ENCODE results near the genes ARL6IP6, GPD2 and ERMN.

DNA sequence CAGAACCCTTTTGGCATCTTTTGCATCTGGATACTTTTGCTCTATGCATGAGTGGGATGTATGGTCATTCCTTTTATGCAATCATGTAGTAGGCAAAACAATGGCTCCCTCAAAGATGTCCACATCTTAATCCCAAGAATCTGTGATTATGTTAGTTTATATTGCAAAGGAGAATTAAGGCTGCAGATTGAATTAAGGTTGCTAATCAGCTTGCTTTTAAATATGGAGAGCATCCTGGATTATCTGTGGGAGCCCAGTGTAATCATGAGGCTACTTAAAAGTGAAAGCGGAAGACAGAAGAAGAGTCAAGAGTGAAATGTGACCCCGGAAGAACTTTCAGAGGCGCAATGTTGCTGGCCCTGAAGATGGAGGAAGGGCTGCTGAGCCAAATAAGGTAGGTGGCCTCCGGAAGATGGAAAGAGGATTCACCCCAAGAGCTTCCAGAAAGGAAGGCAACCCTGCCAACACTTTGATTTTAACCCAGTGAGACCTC lies 1.4 kb downstream of the NMI start:
- PRO-cap = no peak
- RAMPAGE, long total RNA, 2 experiments = no peak in any of the 2 experiments

- PRO-cap = no peak
- RAMPAGE, long total RNA, 2 experiments = no peak in any of the 2 experiments
Measured at GRCh38 chr2:151619336-151619768, 114.9 kb downstream of the NEB start.

GRCh38 chr2:151827307-151827848 lies 843 bp downstream of the ARL5A start:
- PRO-cap = no peak
- RAMPAGE, long total RNA, 2 experiments = no peak in any of the 2 experiments

GRCh38 chr2:152335319-152335879 lies 425 bp downstream of the FMNL2 start:
- PRO-cap = unidirectional peak, plus-strand start at chr2:152335405; unidirectional peak, plus-strand start at chr2:152335474; unidirectional peak, plus-strand start at chr2:152335507; bidirectional peak, plus-strand start at chr2:152335540, minus-strand start at chr2:152335539; unidirectional peak, plus-strand start at chr2:152335540; unidirectional peak, plus-strand start at chr2:152335709
- RAMPAGE, long total RNA, 2 experiments = no peak in any of the 2 experiments

DNA sequence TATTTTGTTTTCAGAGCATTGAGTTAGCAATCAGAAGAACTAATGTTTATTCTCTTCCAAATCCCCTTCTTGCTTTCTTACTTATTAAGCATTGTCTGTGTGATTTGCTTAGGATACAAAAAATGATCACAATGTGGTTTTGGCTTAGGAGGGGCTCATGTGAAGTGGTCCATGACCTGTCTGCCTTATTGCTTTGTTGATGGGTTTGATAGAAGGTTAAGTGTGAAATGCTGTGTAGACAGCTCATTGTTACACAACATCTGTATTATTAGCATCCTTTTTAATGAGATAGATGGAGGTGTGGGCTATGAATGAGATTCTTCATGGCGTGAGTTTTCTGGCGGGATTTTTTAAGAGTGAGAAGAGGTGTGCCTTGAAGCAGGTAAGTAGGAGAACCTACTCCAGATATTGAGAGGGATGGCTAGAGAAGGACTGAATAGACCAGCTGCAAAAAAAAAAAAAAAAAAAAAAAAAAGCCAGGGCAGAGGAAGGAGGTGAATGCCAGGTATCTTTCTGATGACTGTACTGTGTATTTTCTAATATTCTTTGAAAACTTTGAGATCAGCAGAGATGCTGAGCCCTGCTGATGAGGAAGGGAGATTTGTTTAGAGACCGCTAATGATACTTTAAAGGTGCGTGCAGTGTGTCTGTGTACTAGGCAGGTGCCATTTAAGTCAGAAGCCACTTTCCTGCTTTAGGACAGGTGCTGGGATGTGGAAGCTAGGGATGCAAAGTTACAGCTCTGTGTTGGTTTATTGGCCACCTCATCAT lies 43.7 kb downstream of the FMNL2 start:
- PRO-cap = no peak
- RAMPAGE, long total RNA, 2 experiments = no peak in any of the 2 experiments

DNA sequence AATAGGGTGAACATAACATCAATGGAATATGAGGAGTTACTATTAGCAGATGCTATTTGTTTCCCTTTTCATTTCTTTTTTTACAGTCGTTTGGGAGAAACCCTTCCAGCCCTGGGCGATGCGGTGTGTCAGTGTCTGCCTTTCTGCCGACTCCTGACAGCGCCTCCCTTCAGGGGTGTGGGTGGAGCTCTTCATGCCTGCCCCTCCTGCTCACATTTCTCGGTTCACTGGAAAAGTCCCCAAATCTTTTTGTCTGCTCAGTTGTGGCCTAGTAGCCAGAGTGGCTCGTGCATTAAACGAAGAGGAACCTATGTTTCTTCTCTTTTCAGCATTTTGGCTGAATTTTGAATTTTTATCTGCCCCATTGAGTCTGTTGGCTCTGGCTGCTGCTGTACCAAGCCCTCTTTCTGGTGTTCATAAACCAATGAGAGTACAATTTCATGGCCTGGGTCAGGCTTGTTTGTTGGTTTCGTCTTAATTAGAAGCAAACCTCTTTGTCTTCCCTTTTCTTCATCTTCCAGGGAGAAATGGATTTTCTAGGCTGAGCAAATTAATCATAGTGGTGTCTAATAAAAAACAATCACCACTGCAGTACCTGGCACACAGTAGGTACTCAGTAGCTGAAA lies 72.4 kb downstream of the FMNL2 start:
- PRO-cap = unidirectional peak, minus-strand start at position 155 of the sequence
- RAMPAGE, long total RNA, 2 experiments = no peak in any of the 2 experiments

DNA sequence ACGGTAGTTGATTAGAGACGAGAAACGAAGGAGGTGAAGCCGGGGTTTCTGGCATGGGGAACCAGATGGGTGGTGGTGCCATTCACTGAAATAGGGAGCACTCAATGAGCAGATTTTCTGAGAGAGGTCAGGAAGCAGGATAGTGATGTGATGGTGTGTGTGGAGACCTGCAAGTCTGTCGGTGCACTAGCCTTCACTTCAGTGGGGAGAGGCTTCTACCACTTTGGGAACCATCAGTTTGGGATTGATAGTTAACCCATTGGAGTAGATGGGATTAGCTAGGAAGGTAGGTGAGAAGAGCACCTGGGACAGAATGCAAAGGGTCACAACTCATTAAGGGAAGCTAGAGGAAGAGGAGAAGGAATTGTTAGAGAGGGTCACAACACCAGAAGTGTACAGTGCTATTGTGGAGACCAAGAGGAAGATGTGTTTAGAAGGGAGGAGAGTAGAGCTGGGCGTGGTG lies 108.2 kb downstream of the FMNL2 start:
- PRO-cap = no peak
- RAMPAGE, long total RNA, 2 experiments = no peak in any of the 2 experiments

DNA sequence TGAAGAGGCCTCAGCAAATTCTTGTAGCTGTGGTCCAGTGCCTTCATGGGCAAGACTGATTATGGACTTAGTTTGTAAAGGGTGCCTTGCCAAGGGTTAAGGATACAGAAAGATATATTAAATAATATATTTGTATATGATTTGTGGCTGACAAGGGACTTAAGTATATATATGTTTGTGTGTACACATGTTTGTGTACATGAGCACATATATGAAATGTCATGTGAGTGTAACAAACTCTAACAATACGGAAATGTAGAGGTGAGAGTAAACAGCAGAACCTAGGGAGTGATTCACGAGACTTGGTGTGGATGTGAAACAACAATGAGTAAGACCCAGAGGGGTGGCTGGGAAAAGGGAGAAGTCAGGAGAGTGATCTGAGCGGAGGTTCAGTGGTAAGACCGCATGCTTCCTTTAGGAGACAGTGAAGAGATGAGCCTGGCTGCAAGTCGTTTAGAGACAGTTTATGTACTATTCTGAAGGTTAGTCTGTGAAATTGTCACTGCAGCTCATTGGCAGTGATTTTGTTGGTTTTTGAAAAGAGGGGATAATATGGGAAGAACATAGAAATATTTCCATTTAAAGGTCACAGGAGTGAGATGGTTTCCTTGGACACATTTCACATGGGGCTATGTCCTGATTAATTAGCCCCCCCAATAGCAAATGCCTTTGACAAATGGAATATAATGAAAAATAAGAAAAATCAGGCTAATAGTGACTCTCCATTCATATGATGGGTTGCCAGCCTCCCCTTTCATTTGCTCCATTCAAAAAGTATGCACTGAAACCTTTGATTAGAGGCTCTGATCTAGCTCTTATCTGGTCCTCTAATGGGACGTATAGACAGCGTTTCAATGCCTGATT lies 150.5 kb downstream of the PRPF40A start:
- PRO-cap = no peak
- RAMPAGE, long total RNA, 2 experiments = no peak in any of the 2 experiments

- PRO-cap = no peak
- RAMPAGE, long total RNA, 2 experiments = no peak in any of the 2 experiments
Measured at GRCh38 chr2:152575708-152576539, 141.3 kb downstream of the PRPF40A start.

DNA sequence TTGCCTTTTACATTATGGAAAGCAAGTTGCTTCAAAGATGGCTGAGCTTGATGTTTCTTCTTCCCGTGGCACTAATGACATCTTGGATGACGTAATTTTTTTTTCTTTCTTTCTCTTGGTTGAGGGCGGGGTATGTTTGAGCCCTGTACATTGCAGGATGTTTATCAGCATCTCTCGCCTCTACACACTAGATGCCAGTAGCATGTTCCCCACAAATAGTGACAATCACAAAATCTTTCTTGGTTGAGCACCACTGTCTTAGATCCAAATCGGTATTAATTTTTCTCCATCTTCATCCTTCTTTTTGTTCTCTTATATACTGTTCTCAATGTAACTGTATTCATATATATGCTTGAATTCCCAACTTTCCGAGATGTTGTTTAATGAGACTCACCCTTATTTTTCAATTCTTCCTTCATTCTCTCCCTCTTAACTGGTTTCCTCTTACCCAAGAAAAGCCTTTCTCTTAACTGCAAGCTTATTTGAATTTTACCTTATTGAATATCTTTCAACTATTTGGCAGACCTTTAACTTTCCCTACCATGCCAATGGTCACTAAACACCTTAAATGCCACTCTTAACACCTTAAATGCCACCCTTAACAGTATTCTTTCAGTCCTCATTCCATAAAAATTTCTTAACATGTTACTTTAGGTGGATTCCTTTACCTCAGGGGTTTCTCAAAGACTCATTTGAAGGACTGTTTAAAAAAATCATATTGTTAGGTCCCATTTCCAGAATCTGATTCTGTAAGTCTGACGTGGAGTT lies 51.1 kb downstream of the PRPF40A start:
- PRO-cap = no peak
- RAMPAGE, long total RNA, 2 experiments = no peak in any of the 2 experiments

GRCh38 chr2:152676034-152676857 lies 41.0 kb downstream of the PRPF40A start:
- PRO-cap = no peak
- RAMPAGE, long total RNA, 2 experiments = no peak in any of the 2 experiments

DNA sequence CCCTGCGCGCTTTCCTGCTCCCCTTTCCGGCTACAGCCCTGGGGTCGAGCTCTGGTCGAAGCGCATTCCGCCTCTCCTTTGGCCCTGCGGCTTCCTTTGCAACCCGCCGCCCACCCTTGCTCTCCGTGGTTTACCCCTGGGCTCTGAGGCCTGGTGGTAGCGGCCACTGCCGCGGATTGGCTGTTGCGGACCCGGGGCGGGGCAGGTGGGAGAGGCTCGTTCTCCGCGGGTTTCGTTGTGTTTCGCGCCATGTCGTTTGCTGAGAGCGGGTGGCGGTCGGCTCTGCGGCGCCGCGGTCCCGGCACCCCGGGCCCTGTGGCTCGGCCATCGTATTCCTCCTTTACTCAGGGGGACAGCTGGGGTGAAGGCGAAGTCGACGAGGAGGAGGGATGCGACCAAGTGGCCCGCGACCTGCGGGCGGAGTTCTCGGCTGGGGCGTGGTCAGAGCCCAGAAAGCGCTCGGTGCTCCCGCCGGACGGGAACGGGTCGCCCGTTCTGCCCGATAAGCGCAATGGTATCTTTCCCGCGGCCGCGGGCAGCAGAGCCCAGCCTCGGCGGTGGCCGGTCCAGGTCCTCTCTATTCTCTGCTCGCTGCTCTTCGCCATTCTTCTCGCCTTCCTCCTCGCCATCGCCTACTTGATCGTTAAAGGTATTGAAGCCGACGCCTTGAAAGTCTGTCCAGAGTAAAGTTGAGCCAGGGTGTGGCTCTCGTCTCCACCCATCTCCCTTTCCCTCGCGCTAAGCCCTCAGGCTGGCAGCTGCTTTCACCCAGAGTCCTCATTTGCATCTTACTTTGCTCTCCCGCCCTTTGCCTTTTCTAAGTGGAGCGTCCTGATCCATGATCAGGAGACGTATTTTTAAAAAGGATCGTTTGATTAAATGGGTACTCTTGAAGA lies at the start of gene ARL6IP6:
Gene ARL6IP6 (plus strand): TSS at position 245 of the 896 bp plus-strand sequence.
- PRO-cap = bidirectional peak, plus-strand start at position 262 of the sequence, minus-strand start at position 118 of the sequence; unidirectional peak, minus-strand start at position 725 of the sequence
- RAMPAGE, long total RNA, 2 experiments = no peak in any of the 2 experiments

DNA sequence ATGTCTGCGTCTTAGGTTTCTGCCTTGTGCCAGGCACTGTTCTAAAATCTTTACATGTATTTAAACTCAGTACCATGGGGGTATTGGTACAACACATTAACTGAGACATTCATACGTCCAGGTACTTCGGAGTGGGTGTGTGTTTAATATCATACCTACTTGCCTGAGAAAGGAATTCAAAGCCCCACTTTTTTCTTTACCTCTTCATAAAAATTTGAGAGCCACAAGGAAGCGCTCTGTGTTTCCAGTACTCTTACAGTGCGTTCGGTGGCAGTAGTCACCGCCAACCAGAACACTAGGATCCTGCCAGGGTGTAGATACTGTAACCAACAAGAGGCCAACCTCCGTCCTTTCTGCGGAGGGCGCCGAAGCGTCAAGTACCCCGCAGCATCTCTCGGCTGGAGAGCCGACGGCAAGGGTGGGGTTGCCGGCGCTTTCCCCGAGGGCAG lies 649 bp upstream of the GALNT13 start:
- PRO-cap = no peak
- RAMPAGE, long total RNA, 2 experiments = no peak in any of the 2 experiments

- PRO-cap = no peak
- RAMPAGE, long total RNA, 2 experiments = no peak in any of the 2 experiments
Measured at GRCh38 chr2:155231064-155231508, 532.6 kb downstream of the KCNJ3 start.

- PRO-cap = no peak
- RAMPAGE, long total RNA, 2 experiments = no peak in any of the 2 experiments
Measured at GRCh38 chr2:156013546-156014228, 318.8 kb downstream of the NR4A2 start.

- PRO-cap = no peak
- RAMPAGE, long total RNA, 2 experiments = no peak in any of the 2 experiments
Measured at GRCh38 chr2:156184726-156185289, 147.7 kb downstream of the NR4A2 start.

- PRO-cap = bidirectional peak, plus-strand start at chr2:156436427, minus-strand start at chr2:156436378
- RAMPAGE, long total RNA, 2 experiments = start-site peak on the plus strand in 2 of 2 experiments, at chr2:156436347-156436482 at its widest, 91 to 127 reads per replicate
Measured at GRCh38 chr2:156436042-156436735, at the start of gene GPD2. Gene GPD2 (plus strand): TSS chr2:156436379.

GRCh38 chr2:156536328-156537167 lies 100.4 kb downstream of the GPD2 start:
- PRO-cap = no peak
- RAMPAGE, long total RNA, 2 experiments = start-site peak on the plus strand in 1 of 2 experiments, at chr2:156536558-156536678 at its widest, 5 reads per replicate

DNA sequence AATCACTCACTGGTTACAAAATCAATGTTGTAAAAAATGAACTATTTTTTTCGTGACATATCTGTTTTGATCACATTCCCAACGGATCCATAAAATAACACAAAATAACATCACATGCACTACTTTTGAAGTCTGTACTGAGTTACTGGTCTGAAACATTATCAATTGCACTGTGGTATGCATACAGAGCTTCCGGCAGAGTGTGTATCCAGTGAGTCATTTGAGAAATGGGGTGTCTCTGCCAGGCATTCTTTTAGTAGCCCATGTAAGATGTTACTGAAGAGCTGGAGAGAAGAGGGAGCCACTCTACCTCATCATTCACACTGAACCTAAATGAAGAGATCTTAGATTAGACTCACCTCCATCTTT lies 204.6 kb upstream of the GALNT5 start:
- PRO-cap = no peak
- RAMPAGE, long total RNA, 2 experiments = no peak in any of the 2 experiments

- PRO-cap = no peak
- RAMPAGE, long total RNA, 2 experiments = no peak in any of the 2 experiments
Measured at GRCh38 chr2:157325738-157326327, at the start of gene ERMN. Gene ERMN (minus strand): TSS chr2:157325824.